Mammary microvascular endothelial cell (primary cell): ENCODE measurements around a stretch of chr17.

GRCh38 chr17:40320697-40321733, 12.0 kb downstream of the RARA start:
- RAMPAGE, long total RNA, result no peak

- RAMPAGE, long total RNA, result no peak
Observed at GRCh38 chr17:40322150-40322829, 13.3 kb downstream of the RARA start.

GRCh38 chr17:40323535-40324581, 14.9 kb downstream of the RARA start:
- RAMPAGE, long total RNA, result no peak

- RAMPAGE, long total RNA, result no peak
Observed at GRCh38 chr17:40340120-40340314, 24.5 kb downstream of the GJD3 start.

GRCh38 chr17:40457294-40457733, 14.1 kb downstream of the IGFBP4 start:
- RAMPAGE, long total RNA, result no peak

GRCh38 chr17:40521372-40522033, 20.1 kb upstream of the TNS4 start:
- RAMPAGE, long total RNA, result no peak

GRCh38 chr17:40538030-40539033, 26.9 kb downstream of the CCR7 start:
- RAMPAGE, long total RNA, result no peak

- RAMPAGE, long total RNA, result no peak
Observed at GRCh38 chr17:40548425-40548895, 16.8 kb downstream of the CCR7 start.

GRCh38 chr17:40552704-40553353, 12.4 kb downstream of the CCR7 start:
- RAMPAGE, long total RNA, result no peak

- RAMPAGE, long total RNA, result no peak
Observed at GRCh38 chr17:40553354-40554182, 11.7 kb downstream of the CCR7 start.

DNA sequence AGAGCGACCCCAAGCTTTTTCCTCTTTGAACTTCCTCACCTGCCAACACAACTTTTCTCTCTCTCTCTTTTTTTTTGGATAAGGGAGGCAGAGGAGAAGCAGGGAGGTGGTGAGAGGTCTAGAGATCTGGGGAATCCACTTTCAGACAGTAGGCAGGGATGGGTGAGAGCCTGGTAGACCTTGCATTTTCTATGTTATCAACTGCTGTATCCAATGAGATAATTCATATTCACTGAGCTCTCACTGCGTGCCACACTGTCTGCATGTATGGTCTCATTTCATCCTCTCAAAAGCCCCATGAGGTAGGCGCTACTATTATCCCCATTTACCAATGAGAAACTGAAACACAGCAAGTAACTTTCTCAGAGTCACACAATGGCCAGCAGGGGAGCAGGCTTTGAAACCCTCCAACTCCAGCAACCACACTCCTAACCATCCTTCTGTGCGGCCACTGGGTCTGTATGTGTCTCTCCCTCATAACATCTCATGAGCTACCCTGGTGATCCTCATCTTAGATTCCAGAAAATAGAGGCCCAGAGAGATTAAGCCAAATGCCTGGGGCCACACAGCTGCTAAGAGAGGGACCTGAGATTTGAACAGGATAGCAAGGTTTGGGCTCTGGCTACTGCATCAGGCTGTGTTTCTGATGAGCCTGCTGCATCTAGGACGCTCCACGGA, 3.4 kb downstream of the CCR7 start:
- RAMPAGE, long total RNA, result no peak

DNA sequence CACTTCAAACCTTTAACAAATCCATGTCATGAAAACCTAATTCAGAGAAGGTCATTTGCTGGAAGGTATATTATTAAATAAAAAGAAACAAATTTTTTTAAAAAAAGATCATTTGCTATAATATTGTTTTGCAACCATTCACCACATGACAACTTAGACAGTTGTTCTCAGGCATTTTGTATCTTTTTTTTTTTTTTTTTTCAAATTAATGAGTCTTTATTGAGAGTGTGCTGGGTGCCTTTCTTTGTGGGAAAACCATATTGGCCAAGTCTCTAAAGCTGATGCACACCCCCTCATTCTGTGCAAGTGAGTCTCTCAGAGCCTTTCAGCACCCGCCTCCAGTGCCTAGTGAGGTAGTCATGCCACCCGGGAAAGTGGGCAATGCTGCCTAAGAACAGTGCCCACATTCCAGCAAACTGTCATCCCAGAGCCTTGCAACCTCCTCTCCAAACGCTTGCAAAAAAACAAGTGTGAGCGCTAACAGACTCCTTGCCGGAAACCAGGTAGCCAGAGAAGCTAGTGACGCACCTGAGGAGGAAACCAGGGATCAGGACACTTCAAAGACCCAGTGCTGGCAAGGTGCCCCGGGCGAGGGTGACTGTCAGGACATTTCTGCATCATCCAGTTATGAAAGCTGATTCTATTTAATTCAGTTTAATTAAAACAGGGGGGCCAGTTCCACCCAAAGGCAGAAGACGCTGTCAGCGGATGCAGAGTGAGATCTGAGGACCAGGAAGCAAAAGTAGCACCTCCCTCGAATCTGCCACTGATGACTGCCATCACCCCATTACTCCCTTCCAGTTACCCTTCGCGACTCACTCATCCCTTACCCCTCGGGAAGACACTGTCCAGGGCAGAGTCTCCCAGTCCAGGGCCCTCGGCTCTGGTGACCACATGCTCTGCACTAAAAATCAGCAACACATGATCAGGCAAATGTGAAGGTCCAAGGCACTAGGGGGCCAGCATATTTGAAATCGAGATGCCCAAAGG, 34.9 kb downstream of the SMARCE1 start:
- RAMPAGE, long total RNA, result no peak

DNA sequence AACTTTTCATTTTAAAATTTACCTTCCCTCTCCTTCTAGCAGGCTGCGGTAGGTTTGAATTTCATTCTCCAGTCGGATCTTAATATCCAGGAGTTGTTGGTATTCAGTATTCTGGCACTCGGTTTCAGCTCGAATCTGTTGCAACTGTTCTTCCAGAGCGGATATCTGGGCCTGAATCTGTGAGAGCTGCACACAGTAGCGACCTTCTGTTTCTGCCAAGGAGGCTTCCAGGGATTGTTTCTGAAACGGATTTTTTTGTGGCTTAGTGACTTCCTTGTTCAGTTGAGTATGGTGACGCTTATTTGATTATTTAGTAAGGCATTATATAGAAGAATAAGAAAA, 2.9 kb downstream of the KRT10 start:
- RAMPAGE, long total RNA, result no peak

DNA sequence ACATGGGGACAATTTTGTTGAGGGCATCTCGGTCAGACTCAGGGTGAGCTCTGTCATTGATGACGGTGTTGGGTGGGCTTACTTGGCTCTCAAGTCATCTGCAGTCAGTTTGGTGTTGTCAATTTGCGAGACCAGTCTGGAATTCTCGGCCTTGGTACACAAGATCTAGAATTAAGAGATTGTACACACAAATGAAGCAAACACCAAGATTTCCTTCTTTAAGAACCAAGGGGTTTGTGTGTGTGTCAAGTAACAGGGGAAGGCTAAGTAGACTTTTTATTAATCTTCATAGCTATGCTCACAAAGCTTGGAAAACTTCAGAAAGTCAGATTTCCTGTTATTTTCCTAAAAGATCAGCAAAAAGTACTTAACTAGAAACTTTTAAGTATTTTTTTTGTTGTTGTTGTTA, 2.4 kb downstream of the KRT39 start:
- RAMPAGE, long total RNA, result no peak

GRCh38 chr17:41647785-41648484, 23.6 kb upstream of the KRT17 start:
- RAMPAGE, long total RNA, result no peak

- RAMPAGE, long total RNA, result no peak
Observed at GRCh38 chr17:41739433-41740317, 5.2 kb upstream of the HAP1 start.

DNA sequence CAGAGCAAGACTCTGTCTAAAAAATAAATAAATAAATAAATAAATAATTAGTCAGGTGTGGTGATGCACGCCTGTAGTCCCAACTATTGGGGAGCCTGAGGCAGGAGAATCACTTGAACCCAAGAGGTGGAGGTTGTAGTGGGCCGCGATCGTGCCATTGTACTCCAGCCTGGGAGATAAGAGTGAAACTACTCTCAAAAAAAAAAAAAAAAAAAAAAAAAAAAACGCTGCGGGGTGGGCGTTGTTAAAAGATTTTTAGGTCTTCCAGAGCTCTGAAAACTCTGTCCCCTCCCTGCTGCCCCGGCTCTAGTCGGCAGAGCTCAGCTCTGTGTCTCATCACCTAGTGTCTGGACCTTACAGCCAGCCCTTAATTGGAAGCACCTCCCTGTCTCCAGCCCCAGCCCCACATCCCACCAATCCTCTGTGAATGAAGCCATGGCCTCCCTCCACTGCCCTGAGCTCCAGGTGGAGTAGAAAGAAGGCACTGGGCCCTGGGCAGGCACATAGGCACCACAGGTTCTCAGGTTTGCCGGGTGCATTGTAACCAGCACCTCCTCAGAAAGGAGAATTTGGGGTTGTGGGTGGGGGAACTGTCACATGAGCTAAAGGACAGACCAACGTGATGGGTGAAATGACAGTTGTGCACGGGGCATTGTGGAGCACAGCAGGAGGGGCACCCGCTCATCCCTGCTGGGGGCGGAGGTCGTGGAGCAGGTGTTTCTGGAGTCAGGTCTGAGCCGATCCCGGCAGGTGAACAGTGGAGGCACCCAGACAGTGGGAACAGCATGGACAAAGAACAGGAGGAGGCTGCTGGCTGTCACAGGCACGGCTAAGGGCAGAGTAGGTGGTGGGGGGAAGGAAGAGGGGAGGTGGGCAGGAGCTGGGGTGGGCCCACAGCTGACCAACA, 19.1 kb upstream of the HAP1 start:
- RAMPAGE, long total RNA, result no peak

DNA sequence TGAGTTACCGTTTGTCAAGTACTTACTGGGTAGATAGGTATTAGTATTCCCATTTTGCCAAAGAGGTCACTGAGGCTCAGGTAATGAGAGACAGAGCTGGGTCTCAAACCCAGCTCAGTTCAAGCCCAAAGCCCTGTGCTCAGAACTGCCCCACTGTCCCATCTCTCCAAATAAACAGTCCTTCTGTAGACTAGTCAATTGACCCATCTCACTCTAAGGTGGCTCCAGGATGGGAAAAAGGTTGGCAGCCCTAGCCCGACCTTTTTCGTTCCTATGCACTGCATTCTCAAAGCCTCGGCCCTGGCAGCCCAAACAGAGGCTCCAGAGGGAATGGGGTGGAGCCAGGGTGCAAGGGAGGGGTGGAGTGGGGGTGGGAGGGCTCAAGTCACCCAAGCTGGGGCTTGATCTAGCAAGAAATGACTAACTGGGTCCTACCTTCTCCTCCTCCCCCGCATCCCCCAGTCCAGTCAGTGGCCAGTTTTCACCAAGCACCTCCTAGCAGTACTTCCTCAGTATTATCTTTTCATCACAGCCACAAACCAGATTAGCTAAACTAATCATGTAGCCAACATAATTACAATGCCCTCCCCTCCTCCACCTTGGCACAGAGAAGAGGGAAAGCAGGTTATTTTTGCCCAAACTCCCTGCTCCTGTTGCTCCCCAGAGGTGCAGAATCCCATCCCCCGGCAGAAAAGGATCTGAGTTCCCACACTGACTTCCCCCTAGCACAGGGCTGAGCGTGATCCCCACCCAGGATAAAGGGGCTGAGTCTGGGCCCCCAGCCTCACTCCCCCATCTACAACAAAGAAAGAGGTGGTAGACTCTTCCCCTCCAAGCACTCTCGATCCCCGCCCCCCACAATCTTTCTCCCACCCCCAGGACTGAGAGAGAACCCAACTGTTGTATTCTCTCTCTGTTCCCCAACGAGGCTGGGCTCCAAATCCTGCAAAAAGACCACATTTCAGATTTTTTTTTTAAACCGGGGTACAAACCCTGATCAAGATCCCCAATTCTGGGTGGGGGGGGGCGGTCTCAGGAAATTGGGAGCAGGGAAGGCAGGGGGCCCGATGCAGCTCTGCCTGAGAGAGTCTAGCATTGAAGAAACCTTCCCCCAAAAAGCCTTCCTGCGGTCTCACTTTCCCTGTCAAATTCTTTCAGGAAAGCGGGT, 2.2 kb downstream of the JUP start:
- RAMPAGE, long total RNA, result no peak

DNA sequence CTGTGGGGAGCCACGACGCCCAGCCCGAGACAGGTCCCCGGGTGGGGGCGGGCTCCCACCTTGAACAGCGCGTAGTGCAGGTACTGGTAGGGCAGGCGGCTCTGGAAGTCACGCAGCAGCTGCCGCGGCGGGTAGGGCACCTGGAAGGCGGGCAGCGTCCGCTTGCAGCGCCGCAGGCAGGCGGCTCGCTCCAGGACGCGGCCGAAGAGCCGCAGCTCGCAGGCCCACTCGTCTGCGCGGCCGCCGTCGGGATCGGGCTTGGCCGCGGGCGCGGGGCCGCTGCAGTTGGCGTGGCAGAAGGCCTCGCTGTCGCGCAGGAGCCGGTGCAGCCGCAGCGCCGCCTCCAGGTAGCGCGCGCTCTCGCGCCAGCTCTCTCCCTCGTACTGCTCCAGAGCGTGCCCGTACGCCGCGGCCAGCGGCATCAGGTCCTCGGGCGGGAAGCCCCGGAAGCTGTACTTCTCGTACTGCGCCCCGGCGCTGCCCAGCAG, 310 bp downstream of the P3H4 start:
- RAMPAGE, long total RNA, result no peak

- RAMPAGE, long total RNA, result no peak
Observed at GRCh38 chr17:41919498-41919859, 728 bp upstream of the ACLY start.